Measurements from ENCODE around the genes ASAP2 and CYS1.

DNA sequence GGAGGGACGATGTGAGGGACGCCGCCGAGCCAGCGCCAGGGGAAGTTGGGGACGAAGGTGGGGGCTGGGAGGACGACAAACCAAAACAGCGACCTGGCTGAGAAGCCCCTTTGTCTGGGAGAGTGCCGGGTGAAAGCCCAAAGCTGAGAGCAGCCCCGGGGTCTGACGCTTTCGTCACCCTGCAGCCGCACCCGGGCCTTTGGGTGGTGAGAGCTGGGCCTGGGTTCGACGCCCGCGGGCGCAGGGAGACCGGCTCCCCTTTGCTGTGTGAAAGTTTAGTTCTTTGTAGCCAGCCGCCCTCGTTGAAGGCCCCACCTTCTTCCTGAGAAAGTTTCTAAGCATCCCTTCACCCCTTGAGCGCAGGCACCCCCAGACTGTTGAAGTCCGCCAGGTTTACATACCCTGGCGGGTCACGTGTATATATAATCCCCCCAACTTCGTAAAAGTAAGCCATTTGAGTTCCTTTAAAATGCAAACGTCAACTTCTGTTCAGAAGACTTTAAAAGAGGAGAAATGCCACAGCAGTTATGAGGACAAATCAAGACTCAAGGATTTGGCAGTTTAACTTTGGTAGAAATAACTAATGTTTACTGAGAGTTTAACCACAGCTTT, 872 bp upstream of the MBOAT2 start:
- PRO-cap, 4 experiments, result no peak in any of the 4 experiments
- RAMPAGE, long total RNA, 2 experiments, result no peak in any of the 2 experiments

DNA sequence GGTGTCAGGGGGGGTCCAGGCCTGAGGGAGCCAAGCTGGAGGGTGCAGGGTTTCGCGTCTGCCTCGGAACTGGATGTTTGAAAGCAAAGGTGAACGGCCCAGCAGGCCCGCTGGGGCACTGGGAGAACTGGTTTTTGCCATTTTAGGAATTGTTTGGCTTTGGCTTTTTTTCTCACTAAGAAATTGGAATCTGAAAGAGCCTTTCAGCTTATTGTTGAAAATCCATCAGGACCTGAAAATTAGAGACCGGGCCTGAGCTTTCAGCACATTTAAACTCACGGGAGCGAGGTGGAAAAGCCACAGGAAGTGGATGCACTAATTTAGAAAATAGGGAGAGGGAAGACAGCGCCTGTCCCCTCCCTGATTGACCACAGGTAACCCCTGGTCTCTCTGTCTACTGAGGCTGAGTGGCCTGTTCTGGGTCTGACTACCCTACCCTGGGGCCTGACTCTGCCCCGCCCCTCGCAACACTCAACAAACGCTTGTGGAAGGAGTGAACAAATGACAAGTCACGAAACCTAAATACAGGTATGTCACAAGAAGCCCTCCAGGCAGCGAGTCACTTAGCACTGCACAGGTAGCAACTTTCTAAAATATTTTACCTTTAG, 100.3 kb upstream of the MBOAT2 start:
- PRO-cap, 4 experiments, result no peak in any of the 4 experiments
- RAMPAGE, long total RNA, 2 experiments, result no peak in any of the 2 experiments

- PRO-cap, 4 experiments, result peak in 4 of 4 experiments; most common plus-strand start chr2:9206812 (in 4); most common minus-strand start chr2:9206623 (in 3)
- RAMPAGE, long total RNA, 2 experiments, result no peak in any of the 2 experiments
Measured at GRCh38 chr2:9206025-9206932, at the start of gene ASAP2. Gene ASAP2 (plus strand): TSS chr2:9206812.

DNA sequence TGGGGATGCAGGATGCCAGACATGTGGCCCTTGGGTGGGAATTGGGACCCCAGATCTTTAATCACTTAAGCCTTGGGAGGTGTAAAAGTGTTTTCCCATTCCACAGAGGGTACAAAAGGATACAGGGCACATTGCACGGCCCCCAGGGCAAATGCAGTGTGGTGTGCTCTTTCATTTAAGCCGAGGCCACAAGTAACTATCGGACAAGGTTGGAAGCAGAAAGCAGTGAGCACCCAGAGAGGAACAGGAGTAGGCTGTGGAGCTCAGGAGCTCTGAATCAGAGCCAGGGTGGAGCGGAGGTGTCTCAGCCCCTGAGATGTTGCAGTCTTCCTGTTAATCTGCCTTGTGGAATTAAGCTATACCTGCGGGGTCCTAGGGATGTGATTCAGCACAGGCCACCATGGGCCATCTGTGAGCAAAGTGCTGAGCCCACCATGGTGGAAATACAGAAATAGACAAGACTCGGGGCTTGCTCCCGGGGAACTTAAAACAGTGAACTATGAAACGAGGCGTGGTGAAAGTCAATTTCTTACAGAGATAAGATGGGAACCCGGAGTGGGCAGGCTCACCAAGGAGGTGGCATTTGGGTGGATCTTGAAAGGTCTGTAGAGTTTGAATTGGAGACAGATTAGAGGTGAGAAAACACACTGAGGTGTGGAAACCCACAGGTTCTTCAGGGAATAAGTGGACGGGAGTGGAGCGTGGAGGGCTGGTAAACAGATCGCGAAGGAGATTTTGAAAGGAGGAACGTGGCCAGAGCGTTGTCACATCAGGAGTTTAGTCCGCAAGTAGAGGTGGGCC, 44.0 kb downstream of the ASAP2 start:
- PRO-cap, 4 experiments, result no peak in any of the 4 experiments
- RAMPAGE, long total RNA, 2 experiments, result no peak in any of the 2 experiments

- PRO-cap, 4 experiments, result no peak in any of the 4 experiments
- RAMPAGE, long total RNA, 2 experiments, result no peak in any of the 2 experiments
Measured at GRCh38 chr2:9260383-9260852, 53.8 kb downstream of the ASAP2 start.

DNA sequence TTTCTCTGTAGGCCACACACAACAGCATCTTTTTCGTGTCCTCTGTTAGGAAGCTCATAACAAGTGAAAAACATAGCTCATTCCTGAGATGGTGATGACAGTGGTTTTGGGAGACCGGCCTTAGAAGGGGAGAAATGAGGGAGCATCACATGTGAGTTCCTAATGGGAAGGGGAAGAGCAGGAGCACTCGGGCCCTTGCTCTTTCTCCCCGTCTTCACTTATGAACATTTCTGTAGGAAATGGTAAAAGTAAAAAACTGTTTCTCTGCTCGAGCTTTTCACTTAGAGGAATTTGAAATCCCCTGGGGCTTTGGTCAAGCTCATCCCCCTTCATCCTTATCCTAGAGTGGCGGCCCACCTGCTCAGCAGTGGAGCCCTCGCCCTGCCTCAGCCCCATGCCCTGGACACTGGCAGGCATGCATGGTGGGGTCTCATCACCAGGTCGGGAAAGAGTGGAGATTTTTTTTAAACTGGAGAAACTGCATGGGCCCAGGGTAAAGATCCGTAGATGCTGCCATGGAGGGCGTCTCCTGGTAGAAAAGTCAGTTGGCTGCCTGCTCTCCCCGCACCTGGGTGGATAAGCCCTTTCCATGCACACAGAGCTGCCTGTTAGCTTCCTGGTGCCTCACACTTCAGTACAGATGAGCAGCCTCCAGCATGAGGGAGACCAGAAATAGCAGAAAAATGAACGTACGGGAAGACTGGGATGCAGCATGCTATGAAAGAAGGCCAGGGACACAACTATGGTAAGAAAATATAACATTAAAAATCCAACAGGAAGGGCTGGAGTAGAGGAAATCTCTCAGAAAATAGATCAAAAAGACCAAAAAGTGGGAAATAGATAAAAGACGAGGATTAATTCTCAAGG, 91.8 kb downstream of the ASAP2 start:
- PRO-cap, 4 experiments, result no peak in any of the 4 experiments
- RAMPAGE, long total RNA, 2 experiments, result no peak in any of the 2 experiments

GRCh38 chr2:9373107-9373733, 50.1 kb downstream of the ITGB1BP1 start:
- PRO-cap, 4 experiments, result no peak in any of the 4 experiments
- RAMPAGE, long total RNA, 2 experiments, result no peak in any of the 2 experiments

DNA sequence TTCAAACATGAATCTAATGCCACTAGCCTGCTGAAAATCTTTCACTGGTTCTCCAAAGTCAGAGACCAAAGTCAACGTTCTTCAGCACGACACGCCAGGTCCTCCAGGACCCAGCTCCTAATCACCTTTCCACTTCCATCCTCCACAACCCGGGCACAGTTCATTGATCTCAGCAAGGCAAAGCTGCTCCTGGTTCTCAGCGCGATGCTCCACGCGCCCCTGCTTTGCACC, 1.2 kb downstream of the ITGB1BP1 start:
- PRO-cap, 4 experiments, result no peak in any of the 4 experiments
- RAMPAGE, long total RNA, 2 experiments, result no peak in any of the 2 experiments

GRCh38 chr2:9473211-9474216, 837 bp upstream of the IAH1 start:
- PRO-cap, 4 experiments, result peak in 4 of 4 experiments; most common plus-strand start chr2:9474134 (in 4)
- RAMPAGE, long total RNA, 2 experiments, result no peak in any of the 2 experiments

- PRO-cap, 4 experiments, result no peak in any of the 4 experiments
- RAMPAGE, long total RNA, 2 experiments, result no peak in any of the 2 experiments
Measured at GRCh38 chr2:9527576-9527944, 28.1 kb downstream of the ADAM17 start.

GRCh38 chr2:9798715-9799567, 44.3 kb upstream of the TAF1B start:
- PRO-cap, 4 experiments, result peak in 3 of 4 experiments; most common plus-strand start chr2:9799081 (in 1); most common minus-strand start chr2:9798953 (in 2)
- RAMPAGE, long total RNA, 2 experiments, result no peak in any of the 2 experiments

DNA sequence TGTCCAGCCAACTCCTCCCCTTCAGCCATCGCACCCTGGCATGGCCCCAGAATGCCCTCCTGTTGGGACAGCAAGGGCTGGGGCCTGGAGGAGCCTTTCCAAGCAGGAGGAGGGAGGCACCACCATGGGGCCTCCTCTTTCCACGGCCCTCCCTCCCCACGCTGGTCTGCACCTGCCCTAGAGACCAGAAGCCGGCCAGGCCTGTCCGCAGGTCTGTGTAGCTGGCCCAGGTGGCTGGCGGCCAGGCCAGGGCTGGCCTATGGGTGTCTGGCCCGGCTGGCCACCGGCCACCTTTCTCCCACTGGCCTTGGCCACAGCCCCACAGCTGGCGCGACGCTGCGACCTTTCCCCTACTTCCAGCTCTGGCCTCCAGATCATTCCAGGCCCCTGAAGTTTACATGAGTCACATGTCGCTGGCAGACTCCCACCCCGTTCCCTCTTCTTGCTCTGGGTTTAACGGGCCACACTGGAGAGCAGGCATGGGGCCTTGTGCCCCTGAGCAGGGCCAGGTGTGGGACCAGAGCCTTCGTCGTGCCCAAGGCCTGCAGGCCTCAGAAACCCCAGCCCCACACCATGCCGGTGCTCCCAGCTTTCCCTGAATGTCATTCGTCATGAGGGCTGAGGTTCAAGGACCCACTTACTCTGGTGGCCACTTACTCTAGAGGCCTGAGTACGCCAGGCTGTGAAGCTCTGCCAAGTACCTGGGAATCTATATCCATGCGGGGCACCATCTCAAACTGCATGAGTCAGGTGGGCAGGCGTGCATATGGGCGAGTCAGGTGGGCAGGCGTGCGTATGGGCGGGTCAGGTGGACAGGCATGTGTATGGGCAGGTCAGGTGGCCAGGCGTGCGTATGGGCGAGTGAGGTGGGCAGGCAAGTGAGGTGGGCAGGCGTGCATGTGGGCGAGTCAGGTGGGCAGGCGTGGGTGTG, 33.3 kb upstream of the KLF11 start:
- PRO-cap, 4 experiments, result peak in 4 of 4 experiments; most common plus-strand start position 450 of the sequence (in 4); most common minus-strand start position 163 of the sequence (in 4)
- RAMPAGE, long total RNA, 2 experiments, result no peak in any of the 2 experiments

- PRO-cap, 4 experiments, result peak in 4 of 4 experiments; most common plus-strand start chr2:10044244 (in 1); most common minus-strand start chr2:10044487 (in 1)
- RAMPAGE, long total RNA, 2 experiments, result start-site peak on the plus strand in 2 of 2 experiments, at chr2:10044278-10044371 at its widest, 40 to 62 reads per replicate
Measured at GRCh38 chr2:10044120-10044679, 850 bp downstream of the KLF11 start.

DNA sequence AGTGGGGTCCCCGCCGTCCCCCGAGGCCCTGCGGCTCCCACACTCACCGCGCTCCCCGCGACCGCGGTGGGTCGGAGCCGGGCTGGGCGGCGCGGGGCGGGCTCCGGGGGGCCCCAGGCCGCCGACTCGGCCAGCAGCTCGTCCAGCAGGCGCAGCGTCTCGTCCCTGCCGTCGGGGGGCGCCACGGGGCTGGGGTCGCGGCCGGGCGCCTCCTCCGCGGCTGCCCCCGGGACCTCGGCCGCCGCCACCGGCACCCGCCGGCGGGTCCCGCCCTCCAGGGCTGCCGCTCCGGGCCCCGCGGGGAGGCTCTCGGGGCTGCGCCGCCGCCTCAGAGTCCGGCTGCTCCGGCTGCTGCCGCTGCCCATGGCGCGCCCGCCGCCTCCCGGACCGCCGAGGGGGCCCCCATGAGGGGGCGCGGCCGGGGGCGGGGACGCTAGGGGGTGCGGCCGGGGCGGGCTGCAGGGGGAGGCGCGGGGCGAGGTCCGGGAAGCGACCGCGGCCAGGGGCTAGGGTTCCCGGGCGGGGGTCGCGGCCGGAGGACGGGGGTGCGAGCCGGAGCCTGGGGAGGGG, at the start of gene CYS1:
TSS of gene CYS1 (minus strand) at position 553 of the 570 bp plus-strand sequence.
- PRO-cap, 4 experiments, result peak in 2 of 4 experiments; most common plus-strand start position 454 of the sequence (in 1); most common minus-strand start position 395 of the sequence (in 2)
- RAMPAGE, long total RNA, 2 experiments, result no peak in any of the 2 experiments

GRCh38 chr2:10228324-10229521, 74.0 kb upstream of the HPCAL1 start:
- PRO-cap, 4 experiments, result no peak in any of the 4 experiments
- RAMPAGE, long total RNA, 2 experiments, result no peak in any of the 2 experiments

GRCh38 chr2:10277928-10278977, 24.5 kb upstream of the HPCAL1 start:
- PRO-cap, 4 experiments, result peak in 4 of 4 experiments; most common plus-strand start chr2:10278597 (in 2); most common minus-strand start chr2:10278664 (in 4)
- RAMPAGE, long total RNA, 2 experiments, result no peak in any of the 2 experiments

- PRO-cap, 4 experiments, result peak in 3 of 4 experiments; most common plus-strand start chr2:10285715 (in 3); most common minus-strand start chr2:10285598 (in 1)
- RAMPAGE, long total RNA, 2 experiments, result no peak in any of the 2 experiments
Measured at GRCh38 chr2:10285207-10286042, 17.3 kb upstream of the HPCAL1 start.

DNA sequence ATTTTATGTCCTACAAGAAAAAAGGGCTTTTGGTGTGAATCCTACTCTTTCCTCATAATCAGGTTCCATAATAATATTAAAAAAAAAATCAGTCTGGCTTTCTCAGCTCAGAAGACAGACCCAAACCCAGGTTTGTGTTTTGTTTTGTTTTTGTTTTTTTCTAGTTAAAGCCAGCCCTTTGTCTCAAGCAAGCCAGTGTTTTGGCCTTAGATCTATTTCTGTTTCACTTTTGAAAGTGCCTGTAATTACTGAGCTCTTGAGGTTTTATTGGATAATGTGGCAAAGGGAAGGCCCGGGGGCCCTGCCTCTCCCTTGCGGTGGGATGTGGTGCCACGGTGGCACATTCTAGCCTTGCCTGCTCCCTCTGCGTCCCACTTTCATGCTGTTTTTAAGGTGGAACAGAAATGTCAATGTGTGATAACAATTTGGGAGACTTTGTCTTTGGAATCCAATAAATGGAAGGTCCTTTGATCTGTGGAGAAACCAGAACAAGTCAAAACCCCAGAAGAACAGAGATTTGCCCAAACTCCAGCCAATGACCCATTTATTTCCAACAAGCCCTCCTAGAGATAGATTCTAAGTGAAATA, 2.5 kb downstream of the HPCAL1 start:
- PRO-cap, 4 experiments, result no peak in any of the 4 experiments
- RAMPAGE, long total RNA, 2 experiments, result no peak in any of the 2 experiments

DNA sequence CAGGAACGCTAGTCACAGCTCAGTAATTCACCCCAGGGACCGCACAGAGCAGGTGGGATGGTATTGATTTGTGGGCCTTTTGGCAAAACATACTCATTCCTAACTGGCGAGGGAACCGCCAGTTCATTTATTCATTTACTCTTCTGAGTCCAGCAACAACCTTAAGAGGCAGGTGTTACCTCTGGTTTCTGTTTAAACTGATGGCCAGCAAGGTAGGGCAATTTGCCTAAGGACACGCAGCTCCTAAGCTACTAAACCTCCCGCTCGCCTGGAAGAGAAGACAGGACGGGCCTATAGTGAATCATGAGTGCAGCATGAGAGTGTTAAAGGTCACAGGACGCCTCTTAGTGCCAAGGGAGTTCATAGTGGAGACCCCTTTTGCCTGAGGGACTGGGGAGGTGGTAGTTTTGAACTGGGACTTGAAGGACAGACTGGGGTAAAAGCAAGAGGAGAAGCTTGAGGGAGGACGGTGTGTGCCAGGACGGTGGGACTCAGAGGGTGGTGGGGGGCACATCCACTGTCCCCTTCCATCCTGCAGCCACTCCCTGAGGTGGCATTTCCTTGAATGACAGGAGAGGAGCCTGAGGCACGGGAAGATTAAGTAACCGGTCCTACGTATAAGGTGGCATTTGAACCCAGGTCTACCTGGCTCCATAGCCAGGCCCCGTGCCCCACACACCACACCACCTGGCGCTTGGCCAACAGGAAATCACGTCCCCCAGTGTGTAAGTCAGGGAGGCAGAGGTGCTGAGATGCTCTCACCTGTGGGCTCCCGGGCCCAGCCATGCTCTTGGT, 53.5 kb downstream of the HPCAL1 start:
- PRO-cap, 4 experiments, result no peak in any of the 4 experiments
- RAMPAGE, long total RNA, 2 experiments, result no peak in any of the 2 experiments

GRCh38 chr2:10439899-10441083, 7.8 kb downstream of the ODC1 start:
- PRO-cap, 4 experiments, result no peak in any of the 4 experiments
- RAMPAGE, long total RNA, 2 experiments, result no peak in any of the 2 experiments